ENCODE measurements around a stretch of chr6.

- RRBS: no CpG with 5 or more reads among the region's 8 CpGs
These were observed 2.4 kb downstream of the SERPINB1 start for GRCh38 chr6:2839111-2839887.

GRCh38 chr6:2881371-2881870 lies 21.7 kb downstream of the SERPINB9 start:
- RRBS: no CpG with 5 or more reads among the region's 4 CpGs

GRCh38 chr6:2955470-2955768 lies 15.9 kb downstream of the SERPINB6 start:
- RRBS: no CpG with 5 or more reads among the region's 3 CpGs

GRCh38 chr6:2976443-2976860 lies 5.1 kb upstream of the SERPINB6 start:
- RRBS: no CpG with 5 or more reads among the region's 7 CpGs

- RRBS: 2% methylated on average over 7 of the region's 58 CpGs
These were observed 647 bp upstream of the NQO2 start for GRCh38 chr6:2998718-2999776.

DNA sequence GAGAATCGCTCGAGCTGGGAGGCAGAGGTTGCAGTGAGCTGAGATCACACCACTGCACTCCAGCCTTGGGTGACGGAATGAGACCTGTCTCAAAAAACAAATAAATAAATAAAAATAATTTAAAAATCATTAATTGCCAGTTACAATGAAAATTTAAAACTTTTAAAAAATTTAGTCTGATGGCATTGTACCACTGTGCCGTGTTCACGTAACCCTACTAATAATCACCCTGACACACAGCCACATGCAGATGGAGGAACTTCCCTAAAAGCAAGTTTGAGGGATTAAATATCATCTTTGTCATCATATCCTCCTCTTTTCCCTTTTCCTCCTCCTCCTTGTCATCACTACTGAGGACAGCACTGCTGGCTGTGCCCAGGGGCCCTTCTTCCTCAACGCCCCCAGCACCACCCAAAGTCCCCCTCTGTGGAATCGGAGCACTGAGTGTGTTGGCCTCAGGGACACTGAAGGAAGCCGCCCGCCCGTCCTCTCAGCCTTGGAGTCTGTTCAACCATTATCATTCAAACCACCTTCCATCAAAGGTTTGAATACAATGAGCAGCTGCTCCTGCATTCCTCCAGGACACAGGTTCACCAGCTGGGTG lies 23.0 kb downstream of the NQO2 start:
- RRBS: no CpG with 5 or more reads among the region's 10 CpGs

- RRBS: no CpG with 5 or more reads among the region's 5 CpGs
These were observed 26.1 kb downstream of the NQO2 start for GRCh38 chr6:3025716-3026221.

GRCh38 chr6:3055792-3056267 lies 12.5 kb upstream of the RIPK1 start:
- RRBS: no CpG with 5 or more reads among the region's 13 CpGs

DNA sequence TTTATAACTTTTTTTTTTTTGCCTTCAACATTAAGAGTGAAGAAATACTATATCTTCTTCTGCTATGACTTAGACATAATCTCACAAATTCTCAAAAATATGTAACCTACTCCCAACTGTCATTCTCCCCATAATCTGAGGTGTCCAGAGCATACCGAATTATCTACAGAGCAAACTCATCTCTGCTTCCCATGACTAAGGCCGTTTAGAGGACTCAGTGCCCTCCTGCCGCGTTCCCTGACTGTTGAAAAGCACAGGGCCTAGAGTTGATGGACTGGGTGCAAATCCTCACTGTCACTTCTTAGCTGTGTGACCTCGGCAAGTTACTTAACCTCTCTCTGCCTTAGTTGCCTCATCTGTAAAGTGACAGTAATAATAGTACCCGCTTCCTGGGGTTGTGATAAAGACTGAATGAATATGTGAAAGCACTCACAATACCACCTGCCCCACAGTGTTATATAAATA lies 4.7 kb upstream of the TUBB2A start:
- RRBS: no CpG with 5 or more reads among the region's 6 CpGs

DNA sequence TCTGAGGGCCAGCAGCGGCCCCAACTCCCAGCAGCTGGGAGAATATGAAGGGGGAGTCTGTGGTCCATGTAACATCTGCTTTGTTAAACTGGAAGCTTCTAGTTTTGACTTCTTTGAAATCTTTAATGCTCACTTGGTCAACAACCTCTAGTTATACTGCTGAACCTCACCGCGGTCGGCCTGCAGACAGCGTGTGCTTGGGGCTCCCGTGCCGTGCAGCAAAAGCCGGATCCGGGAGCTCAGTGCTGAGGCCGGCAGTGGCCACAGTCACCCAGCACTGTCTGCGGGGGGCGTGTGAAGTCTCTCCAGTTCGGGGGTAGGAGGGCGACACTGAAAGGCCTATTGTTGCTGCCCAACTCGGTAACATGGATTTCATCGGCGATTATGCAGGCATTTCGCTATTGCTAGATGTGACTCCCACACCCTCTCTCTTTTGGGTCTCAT lies 34.0 kb downstream of the TUBB2B start:
- RRBS: no CpG with 5 or more reads among the region's 18 CpGs

GRCh38 chr6:3276279-3277117 lies 17.8 kb downstream of the PSMG4 start:
- RRBS: no CpG with 5 or more reads among the region's 20 CpGs

DNA sequence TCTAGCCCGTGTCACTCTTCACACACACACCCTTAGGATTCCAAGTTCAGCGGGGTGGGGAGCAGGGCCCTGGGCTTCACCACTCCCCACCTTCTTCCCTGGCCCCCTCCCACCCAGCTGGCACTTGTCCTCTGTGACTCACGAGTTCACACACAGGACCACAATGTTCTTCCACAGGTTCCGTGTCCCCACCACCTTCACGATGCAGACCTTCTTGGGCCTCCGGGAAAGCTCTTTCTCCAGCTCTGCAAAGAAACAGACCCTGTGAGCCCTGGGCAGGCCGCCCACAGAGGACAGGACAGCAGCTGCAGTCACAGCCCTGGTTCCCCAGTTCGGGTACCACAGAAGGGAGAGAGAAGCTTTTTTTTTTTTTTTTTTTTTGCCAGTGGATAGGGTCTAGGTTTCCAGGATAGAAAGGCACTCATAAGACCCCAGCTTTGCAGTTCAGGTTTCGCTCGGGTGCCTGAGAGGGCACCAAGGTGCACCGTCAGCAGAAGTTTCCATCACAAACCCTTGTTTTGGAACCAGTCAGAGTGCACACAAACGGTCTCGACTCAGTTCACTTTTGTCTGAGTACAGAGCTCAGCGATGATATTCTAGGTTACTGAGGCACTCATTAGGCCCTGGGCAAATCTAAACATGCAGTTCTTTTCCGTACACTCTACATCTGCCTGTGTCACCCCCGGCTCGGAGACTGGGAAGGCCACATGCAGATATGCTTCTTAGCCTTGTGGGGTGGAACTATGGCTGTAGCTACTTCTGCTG lies 31.1 kb downstream of the PSMG4 start:
- RRBS: no CpG with 5 or more reads among the region's 17 CpGs

DNA sequence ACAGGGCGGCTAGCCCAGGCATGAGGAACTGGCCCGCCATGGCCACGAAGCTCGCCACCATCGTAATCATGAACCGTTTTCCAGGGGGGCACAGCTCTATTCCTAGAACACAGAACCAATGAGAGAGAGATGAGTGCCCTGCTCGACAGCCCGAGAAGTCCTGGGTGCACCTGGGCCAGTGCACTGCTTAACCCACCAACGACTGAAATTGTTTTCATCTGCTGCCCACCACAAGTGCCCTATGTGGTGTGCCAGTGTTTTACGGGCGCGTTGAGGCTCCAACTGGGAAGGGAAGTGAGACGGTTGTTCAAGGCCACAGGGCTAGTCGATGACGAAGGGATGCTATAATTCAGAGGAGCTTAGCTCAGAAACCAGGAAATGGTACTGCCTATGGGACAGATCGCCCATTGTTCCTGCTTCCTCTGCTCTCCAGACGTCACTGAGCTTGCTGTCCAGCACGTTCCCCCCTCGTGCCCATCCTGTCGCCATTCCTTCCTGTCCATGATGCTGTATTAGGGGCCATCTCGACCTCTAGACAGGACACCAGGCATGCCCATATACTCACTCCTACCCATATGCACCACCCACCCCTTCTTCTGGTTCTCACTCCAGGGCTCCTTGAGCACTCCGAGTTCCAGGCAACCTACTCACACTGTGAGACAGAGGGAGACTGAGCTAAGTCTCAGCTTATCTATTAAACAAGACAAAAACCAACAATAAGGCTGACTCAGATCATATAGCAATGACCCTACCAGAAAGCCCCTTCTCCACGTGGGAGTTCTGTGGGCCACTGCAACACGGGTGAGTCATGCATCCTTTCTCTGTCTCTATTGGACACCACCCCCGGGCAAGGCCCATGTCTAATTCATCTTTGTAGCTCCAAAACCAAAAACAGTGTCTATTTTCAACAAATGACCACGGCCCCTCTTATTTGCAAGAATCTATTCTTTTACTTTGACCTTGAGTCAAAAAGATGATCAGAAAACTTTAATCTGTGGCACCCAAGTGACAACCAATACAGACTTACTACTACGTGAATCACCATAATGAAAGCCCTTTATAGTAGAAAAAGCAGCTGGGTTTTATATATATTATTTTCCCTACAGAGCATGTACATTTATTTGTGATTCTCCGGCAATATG lies 65.5 kb downstream of the PSMG4 start:
- RRBS: no CpG with 5 or more reads among the region's 28 CpGs

DNA sequence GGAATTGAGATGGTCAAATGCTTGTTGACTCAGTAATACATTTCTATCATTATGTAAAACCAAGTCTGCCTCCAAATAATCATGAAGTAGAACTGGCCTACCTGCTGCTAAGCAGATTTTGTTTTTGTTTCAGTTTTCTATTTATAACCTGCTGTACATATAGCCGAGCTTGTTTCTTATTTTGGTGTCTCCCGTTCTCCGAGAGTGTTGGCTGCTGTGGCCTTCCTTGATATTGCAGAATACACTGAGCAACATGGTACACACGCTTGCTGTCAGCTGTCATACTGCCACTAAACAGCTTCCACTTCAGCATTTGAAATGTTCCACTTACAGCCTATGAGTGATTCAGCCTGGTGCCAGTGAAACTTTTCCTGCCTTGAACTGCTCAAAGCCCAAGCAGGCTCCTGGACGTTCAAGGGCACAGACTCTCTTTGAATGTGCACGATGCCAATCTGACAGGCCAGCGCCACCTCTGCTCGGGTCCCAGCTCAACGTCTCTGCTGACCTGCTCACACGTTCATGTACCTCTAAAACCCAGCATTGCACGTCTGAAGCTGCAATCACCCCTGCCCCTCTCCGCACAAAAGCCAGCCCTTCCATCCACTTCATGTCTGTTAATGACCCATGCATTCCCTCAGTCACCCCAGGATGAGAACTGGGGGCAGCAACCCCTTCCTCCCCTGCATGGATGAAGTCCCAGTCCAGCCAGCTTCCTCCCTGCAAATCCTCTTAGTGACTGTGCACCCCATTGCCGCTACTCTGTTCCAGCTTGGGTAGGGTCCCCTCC lies 87.2 kb downstream of the PSMG4 start:
- RRBS: no CpG with 5 or more reads among the region's 13 CpGs

DNA sequence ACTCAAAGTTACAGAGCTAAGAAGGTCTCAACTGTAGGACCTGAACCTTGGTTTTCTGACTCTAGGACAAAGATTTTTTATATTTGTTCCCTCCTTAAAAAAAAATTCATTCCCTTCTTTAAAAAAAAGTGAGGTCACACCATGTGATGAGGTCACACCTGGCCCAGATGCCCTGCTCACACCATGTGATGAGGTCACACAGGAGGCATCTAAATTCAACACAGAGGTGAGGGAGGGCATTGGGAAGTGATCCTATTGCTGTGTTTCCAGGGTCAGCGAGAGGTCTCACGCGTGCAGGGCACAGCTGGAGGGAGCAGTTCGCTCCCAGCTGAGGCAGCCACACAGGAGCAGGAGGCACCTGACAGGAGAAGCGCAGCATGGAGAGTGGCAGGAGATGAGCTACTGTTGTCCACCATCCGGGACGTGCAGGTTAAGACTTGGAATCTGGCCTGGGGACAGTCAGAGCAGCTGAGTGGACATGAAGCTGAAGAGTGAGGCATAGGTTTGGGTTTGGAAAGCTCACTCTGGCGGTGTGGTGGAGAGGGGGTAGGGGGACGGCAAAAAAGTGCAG lies 92.4 kb downstream of the SLC22A23 start:
- RRBS: no CpG with 5 or more reads among the region's 9 CpGs

DNA sequence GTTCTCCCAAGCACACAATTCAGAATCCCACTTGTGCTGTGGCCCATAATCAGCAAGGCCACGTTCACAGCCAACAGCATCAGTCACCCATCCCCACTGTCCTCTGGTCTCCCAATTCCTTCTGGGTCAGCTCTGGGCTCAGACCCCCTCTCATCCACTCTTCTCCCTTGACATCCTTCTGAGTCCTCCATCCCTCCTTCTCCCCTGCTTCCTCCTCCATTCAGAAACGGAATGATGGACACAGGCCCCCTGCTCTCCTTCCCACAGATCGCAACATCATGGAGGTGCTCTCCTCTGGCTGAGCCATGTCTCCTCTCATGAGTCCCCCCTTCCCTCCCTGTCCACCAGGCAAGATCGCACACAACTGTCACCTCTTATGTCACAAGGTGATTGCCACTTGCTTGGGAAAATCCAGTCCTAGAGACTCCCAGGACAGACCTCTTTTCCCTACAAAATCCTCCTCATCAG lies 15.4 kb downstream of the PXDC1 start:
- RRBS: no CpG with 5 or more reads among the region's 4 CpGs

- RRBS: no CpG with 5 or more reads among the region's 6 CpGs
These were observed 43.4 kb upstream of the FAM50B start for GRCh38 chr6:3805784-3806239.

GRCh38 chr6:3806286-3806661 lies 42.9 kb upstream of the FAM50B start:
- RRBS: no CpG with 5 or more reads among the region's 6 CpGs

DNA sequence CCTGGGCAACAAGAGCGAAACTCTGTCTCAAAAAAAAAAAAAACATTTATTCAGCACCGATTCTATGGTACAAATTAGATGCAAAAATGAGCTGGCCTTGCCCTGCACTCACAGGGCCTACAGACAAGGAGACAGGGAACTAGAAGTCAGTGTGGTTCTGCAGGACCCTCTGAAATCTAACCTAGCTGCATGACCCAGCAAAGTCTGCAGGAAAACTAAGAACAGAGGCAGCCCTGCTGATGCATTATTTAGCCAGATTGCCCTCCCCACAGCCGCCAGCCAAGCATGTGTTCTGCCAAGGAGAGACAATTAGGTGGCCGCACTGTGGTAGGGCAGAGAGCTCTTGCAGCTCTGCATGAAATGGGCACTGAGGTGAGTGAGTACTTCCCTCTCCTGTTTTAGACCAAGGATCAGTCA lies 24.0 kb upstream of the FAM50B start:
- RRBS: no CpG with 5 or more reads among the region's 4 CpGs

GRCh38 chr6:3893025-3893353 lies 43.8 kb downstream of the FAM50B start:
- RRBS: no CpG with 5 or more reads among the region's 9 CpGs

Data from GM19239 (cell line).